Endometrial microvascular endothelial cells (primary cell): ENCODE results near the genes CBX6 and APOBEC3B.

GRCh38 chr22:38782262-38783399 lies 11.3 kb downstream of the DNAL4 start:
- RAMPAGE, long total RNA, result no peak

GRCh38 chr22:38871405-38872561 lies at the start of gene CBX6:
CBX6 (minus strand) TSS chr22:38872216.
- RAMPAGE, long total RNA, result no peak

DNA sequence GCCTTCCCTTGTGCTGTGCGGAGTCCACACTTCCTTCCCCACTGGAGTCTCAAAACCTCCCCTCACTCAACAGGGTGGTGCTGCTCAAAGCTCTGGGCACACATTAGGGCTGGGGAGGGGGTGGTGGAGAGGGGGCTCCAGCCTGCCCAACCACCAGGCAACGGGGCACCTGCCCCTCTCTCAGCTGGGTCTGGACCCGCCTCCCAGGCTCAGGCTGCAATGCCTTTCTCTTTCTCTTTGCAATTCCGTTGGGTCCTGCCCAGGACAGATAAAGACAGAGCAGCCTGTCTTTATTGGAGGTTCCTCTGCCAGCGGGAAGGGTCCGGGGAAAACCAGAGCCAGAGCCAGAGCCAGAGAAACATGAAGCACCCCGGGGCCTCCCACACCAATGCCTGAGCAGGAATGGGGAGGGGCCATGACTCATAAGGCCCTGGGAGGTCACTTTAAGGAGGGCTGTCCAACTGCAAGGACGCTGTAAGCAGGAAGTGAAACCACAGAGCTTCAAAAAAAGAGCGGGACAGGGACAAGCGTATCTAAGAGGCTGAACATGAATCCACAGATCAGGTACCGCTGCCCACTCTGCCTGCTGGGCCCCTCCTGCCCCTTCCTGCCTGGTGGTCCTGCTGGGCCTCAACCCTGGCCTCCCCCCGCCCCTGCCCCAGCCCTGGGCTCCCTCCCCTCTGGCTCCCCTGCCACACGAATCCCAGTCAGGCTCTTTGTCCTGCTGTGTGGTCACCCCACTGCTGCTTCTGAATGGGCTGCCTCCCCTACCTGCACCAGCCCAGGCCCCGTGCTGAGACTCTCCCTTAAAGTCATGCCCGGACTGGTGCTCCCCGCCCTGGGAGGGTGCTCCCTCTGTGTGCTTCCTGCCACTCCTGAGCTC lies at the start of gene APOBEC3B:
Gene APOBEC3B, plus strand, starts transcription at position 441 of the 883 bp plus-strand sequence.
- RAMPAGE, long total RNA, result start-site peak on the plus strand centred at position 484 of the sequence, 32 bp wide, 41 and 68 reads in 2 replicates

GRCh38 chr22:38992591-38993551 lies 10.7 kb downstream of the APOBEC3B start:
- RAMPAGE, long total RNA, result no peak

- RAMPAGE, long total RNA, result no peak
Observed at GRCh38 chr22:39017448-39018191, 3.3 kb upstream of the APOBEC3D start.

- RAMPAGE, long total RNA, result no peak
Observed at GRCh38 chr22:39066653-39067504, 10.2 kb upstream of the APOBEC3G start.

DNA sequence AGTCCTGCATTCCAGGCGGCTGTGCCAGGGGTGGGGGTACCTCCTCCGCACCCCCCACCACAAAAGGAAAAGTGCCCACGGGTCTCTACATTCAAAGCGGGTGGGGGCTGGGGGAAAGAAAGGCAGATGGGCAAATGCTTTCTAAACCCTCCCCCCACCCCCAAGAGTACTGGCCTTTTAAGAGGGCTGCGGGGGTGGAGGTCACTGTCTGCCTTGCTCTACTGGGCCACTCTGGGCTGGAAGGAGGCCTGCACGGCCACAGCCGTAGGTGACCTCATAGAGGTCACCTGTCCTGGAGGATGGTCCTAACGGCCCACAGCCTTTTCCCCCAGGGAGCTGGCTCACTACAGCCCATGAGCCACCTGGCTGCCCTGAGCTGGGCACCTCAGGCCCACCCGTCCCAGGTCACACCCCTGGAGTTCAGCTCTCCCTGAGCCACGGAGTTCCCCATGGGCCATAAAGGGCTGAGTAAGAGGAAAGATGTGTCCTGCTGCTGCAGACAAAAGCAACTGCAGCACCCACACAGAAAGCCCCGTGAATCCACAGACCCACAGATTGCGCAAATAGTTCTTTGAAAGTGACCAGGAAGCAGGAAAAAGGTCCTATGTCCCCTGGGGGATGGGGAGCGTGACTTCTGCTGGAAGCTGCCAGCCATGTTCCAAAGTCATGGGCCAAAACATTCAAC lies 21.2 kb downstream of the CBX7 start:
- RAMPAGE, long total RNA, result no peak

GRCh38 chr22:39233353-39234228 lies 11.2 kb downstream of the PDGFB start:
- RAMPAGE, long total RNA, result no peak

GRCh38 chr22:39234280-39234851 lies 10.4 kb downstream of the PDGFB start:
- RAMPAGE, long total RNA, result no peak

- RAMPAGE, long total RNA, result no peak
Observed at GRCh38 chr22:39297280-39298718, 21.6 kb downstream of the RPL3 start.

DNA sequence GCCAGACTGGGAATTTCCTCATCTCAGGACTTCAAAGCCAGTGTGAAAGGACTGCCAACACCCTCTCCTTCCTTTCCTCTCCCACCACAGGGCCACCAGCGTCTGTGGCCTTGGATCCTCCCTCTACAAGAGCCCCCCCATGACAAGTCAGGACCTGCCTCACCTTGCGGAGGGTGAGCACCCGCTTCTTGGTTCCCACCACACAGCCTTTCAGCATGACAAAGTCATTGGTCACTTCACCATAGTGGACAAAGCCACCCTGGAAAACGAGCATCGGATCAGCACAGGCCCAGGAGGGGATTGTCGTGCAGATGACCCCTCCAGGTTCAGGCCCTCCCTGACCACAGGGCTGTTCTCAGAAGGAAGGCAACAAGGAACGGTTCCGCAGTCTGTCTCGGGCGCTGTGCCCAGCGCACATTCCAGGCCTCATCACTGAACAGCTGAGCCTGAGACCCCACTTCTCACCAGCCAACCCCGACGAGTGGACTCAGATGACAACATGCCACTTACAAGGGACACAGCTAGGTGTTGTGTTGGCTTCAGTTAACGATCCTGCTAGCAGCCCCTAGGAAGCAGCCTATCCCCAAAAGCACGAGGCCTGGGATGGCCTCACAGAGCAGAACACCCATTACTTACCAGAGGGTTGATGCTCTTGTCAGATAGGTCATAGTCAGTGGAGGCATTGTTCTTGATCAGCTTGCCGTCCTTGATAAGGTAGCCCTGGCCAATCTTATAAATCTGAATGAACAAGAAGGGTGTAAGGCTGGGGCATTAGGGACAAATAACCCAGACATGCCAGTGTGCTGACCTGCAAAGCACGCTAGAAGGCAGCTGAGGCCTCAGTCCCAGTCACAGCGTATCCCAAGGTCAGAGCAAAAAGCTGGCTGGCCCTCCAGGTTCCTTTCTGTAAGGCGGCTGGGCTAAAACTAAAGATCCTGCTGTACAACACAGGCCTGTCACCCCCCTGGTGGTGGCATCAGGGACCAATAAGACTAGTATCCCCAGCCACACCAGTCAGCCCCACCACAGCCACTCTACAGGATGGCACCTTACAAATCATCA lies 5.6 kb downstream of the RPL3 start:
- RAMPAGE, long total RNA, result no peak

DNA sequence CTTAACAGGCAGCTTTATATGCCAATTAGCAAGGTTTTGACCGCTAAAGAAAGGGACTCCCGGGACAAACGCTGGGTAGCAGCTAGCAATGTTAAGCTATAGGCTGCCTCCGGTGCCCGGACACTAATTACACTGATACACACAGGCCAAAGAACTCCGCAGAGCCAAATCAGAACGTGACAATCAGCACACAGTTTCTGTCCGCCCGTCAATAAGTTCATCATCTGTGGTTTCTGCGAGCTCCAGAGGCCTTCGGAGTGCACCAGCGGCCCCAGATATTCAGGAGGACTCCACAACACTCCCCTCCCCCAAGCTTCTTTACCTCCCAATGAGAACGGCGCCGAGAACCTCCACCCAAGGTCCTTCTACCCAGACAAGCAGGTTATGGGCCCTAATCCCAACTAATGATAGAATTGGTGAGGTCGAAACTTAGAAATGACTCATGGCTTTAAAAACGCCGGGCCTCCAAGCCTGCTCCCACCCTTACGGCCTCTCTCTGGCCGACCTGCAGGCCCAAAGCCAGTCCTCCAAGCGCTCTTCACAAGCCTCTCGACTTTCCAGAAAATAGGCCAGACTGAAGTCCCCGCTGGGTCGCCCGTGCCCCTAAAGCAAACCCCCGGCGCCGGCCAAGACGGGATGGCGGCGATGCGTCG lies 412 bp downstream of the RPL3 start:
- RAMPAGE, long total RNA, result no peak

- RAMPAGE, long total RNA, result no peak
Observed at GRCh38 chr22:39361032-39361683, 11.4 kb downstream of the SYNGR1 start.

- RAMPAGE, long total RNA, result no peak
Observed at GRCh38 chr22:39414204-39414921, 14.8 kb downstream of the TAB1 start.

GRCh38 chr22:39428327-39429112 lies 28.3 kb upstream of the MGAT3 start:
- RAMPAGE, long total RNA, result no peak

DNA sequence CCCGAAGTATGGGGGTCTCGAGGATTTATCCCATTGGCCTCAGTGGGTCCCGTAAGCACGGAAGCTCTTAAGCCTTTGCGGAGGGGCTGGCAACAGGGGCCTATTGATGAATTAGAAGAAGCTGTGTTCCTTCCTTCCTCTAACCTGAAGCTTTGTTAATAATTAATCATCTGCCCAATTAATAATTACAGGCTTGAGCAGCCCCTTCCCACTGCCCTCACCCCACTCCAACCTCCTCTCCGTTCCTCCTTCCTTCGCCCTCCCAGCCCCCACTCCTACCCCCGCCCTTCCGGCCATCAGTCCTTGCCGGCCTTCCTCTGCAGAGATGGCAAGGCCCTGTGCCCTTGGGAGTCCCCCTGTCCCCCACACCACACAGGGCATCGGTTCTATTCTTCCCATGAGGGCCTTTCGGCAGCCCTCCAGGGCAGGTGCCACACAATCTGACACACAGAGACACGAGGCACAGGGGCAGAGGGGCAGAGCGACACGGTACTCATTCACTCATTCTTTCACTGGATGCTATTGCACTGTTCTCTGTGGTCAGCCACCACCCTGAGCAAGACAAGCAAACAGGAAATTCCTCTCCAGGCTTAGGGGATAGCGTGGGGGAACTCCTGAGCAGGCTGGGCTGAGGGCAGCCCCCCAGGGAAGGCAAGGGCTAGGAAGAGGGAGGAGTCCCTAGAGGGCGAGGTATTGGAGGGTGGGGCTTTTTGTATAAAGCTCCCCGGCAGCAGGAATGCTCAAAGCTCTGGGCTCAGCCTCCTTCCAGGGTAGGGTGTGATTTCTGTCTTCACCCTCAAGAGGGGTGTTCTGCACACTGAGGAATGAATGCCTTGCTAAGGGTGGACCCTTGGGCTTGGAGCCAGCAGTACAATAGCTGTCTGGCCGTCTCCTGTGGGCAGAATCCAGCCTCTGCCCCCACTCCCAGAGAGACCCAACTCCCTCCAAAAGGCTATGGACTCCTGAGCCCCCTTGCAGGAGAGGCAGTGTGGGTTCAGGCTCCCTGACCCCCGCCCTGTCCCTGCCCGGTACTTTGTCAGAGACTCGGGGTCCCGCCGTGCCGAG lies 14.8 kb downstream of the MGAT3 start:
- RAMPAGE, long total RNA, result no peak

- RAMPAGE, long total RNA, result no peak
Observed at GRCh38 chr22:39489460-39489975, 12.6 kb upstream of the MIEF1 start.

DNA sequence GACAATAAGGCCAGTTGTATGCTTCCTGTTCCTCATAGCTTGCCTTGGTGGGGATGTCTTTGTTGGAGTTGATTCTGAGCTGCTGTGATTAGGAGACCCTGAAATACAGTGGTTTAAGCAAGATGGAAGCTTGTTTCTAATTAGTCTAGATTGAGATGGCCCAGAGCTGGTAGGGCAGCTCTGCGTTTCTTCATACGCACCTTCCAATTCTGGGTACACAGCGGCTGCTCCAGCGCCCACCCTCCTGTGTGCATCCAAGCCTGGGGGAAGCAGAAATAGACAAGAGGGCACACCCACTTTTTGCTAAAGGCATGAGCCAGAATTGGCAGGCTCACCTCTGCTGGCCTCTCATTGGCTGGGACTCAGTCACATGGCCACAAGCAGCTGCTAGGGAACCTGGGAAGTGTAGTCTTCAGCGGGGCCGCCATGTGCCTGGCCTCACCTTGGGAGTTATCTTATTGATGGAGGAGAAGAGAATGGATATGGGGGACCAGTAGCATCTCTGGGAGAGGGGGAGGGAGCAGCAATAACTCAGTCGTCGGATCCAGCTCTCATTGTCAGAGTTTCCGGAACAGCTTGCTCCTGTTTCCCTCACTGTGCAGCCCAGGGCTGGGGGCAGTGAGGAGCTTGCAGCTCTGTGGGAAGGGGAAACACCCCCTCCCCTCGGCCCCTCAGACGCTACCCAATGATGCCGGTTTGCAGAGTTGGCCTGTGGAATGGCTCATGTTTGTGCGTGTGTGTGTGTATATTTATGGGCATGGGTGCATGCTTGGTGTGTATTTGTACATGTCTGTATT lies 11.9 kb upstream of the MIEF1 start:
- RAMPAGE, long total RNA, result no peak

DNA sequence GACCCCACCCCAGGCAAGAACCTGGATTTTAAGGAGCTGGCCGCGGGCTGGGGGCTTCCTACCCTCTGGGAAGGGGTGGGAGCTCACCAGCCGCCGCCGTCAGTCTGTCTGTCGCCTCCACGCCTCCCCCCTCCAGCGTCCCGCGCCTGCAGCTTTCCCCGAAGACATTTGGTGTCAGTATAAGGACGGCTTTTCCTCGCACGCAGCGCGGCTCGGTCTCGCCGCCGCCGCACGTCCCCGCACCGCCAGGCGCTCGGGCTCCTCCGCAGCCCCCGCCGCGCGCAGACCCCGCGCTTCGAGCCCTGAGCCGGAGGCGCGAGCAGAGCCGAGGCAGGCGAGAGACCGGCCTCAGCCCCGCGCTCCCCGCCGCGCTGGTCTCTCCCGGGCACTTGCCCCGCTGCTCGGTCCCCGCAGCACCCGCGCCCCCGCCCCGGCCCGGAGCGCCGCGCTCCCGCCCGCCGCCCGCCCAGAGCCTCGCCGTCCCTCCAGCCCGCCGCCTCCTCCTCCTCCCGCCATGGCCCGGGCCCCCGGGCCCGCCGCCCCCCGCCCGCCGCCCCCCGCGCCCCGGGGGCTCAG lies 13.1 kb upstream of the CACNA1I start:
- RAMPAGE, long total RNA, result no peak

DNA sequence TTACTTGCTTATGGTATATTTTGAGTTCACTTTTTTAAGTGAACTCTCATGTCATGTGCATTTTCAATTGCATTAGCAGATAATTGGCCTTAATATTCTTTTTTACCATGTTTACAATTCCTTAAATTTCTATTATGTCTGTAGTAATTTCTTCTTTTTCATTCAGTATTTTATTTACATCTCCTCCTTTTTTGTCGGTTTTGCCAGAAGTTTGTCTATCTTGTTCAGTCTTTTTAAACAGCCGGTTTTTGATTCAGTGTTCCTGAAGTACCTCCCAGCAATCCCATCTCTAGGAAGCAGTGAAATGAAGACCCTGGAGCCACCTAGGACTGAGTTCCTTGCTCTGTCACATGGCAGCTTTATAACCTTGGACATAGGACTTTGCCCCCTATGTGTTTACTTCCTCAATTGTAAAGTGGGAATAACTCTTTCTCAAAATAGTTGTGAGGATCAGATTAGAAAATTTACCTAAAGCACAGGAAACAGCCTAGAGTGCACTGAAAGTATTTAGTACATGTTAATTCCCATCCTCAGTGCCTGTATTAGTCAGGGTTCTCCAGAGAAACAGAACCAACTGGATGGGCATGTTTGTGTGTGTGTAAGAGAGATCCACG lies 19.8 kb downstream of the FAM83F start:
- RAMPAGE, long total RNA, result no peak